Jejunum (tissue), 1 donor: ENCODE measurements around a stretch of chr14.

GRCh38 chr14:102227509-102227961 lies 77.4 kb downstream of the MOK start:
- PRO-cap, result no peak

GRCh38 chr14:102362457-102362773 lies 275 bp downstream of the CINP start:
- PRO-cap, result no peak

DNA sequence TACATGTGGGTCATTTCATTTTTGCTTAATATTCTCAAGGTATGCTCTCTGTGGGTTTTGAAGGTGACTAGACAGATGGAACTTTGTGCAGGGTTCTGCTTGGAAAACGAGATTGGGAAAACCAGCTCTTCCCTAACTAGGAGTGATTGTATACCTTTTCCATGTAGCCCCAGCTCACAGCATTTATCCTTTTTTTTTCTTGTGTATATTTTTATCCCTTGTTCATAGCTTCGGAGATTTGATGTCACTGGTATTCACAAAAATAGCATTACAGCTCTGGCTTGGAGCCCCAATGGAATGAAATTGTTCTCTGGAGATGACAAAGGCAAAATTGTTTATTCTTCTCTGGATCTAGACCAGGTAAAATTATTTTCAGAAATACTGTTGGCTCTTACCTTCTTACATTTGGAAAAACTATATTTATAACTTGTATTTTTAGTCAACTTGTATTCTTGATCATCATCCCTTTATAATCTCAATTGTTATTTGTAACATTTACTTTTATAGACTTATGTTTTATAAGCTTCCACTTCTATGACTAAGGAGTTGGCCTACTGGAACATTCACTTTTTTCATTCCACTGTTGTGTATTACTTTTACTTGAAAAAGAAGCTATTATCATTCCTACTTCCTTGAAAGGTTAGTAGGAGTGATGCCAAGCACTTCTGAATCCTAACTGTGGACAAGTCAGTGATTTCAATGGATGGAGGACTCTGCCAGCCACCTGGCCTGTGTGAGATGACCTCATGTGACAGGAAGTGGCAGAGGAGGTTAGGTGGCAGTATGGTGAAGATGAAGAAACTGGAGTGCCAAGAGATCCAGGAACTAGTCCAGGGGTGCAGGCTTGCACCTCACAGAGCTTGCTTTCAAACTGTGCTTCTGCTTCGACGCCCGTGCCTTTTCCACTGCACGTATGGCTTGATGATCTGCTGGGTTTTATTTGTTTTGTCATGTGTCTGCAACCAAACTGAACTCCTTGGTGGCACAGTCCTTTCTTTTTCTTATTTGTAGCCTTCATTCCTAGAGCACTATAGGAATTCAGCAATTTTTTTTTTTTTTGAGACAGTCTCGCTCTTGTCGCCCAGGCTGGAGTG lies 45.9 kb downstream of the TECPR2 start:
- PRO-cap, result no peak

DNA sequence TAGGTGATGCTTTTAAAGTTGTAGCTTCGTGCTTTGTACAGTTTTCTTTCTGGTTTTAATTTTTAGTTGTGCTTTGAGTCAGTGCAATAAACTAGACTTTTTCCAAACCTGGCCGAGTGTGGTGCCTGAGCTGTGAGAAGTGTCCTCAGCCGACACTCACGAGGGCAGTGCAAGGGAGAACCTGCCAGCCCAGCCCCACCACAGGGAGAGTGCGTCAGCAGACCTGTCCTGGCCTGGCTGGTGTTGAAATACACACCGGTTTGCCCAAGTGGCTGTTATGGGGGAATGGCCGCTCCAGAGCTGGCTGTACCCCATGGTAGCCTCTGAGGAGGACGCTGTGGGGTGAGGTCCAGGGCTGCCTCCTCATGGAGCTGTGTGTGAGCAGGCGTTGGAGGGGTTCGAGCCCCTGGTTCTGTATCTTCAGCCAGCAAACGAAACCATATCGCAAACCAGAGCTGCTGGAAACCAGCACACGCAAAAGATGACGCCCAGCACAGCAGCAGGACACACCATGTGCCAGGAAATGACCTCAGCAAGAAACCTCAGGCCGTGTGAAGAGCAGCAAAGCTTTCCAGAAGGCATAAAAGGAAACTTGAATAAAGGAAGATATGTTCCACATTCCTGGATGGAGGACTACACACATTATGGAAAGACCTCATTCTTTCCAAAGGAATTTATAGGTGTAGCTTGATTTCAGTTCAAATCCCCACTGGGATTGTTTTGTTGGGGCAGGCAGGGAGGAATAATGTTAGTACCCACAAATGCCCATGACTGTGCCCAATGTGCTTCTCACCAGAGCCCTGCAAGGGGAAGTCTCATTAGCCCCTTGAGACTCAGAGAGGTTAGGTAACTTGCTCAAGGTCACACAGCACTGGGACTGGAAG lies 9.3 kb downstream of the ANKRD9 start:
- PRO-cap, result no peak

GRCh38 chr14:102504546-102505203 lies 4.9 kb downstream of the ANKRD9 start:
- PRO-cap, result no peak

DNA sequence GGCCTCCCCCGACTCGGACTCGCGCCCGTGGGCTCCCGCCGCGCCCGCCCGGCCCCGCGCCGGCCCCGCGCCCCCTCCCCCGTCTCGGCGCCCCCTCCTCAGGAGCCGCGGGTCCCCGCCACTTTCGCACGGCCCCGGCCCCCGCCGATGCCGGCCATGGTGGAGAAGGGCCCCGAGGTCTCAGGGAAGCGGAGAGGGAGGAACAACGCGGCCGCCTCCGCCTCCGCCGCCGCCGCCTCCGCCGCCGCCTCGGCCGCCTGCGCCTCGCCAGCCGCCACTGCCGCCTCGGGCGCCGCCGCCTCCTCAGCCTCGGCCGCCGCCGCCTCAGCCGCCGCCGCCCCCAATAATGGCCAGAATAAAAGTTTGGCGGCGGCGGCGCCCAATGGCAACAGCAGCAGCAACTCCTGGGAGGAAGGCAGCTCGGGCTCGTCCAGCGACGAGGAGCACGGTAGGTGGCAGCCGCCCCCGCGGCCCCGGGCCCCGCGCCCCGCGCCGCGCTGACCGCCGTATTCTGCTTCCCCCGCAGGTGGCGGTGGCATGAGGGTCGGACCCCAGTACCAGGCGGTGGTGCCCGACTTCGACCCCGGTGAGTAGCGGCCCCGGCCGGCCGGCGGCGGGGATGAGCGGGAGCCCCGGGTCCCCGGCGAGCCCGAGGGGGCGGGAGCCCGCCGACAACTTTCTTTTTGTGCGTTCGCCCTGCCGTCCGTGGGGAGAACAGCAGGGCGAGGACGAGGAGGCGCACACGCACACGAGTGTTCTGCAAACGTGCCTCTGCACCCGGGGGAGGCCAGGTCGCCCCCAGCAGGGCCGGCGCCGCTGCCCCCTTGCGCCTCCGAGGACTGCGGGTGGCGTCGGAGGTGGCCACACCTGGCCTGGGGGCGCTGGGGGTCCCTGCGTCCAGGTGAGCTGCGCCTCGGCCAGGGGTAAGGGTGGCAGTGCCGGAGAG lies 564 bp downstream of the RCOR1 start:
- PRO-cap, result bidirectional peak, plus-strand start at position 433 of the sequence, minus-strand start at position 279 of the sequence; bidirectional peak, plus-strand start at position 711 of the sequence, minus-strand start at position 685 of the sequence

DNA sequence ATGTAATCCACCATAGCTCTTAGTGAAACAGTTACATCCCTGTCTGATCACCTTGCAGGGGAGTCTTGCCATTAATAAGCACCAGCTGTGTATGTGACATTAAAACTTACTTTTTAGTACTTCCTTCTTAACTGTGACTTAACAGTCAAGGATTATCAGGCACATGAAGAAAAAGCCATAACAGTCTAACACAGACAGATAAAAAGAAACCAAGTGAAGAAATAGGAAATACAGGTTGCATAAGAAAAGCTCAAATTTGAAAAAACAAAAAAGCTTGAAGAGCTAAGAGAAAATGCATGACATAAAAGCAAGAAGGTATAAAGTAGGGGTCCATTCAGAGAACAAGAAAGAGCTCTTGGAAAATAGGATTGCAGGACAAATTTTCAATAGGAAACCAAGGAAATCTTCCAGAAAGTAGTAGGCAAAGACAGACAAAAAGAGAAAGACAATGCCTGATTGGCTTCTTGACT lies 53.7 kb downstream of the RCOR1 start:
- PRO-cap, result no peak

DNA sequence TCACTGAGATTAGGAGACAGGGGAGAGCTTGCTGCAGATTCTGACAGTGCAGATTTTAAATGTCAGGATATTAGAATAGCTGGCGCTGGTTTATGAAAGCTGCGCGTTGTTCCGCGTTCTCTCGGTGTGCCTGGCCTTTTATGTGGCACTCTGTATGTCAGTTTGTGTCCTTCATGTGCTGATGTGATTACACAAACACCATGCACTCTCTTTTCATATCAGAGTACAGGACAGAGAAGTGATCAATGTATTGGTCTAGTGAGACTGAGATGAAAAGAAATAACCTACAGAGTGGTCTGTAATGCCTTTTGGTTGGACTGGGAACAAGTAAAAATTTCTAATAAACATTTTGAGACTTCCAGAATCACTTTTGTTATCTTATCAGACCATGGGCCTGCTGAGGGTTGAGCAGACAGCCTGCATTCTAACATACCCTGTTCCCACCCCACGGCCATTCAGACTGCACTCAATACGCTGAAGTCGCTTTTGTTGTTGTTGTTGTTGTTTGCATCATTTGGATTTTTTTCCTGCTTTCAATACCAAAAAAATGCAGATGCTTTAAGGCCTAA lies 49.7 kb upstream of the TRAF3 start:
- PRO-cap, result no peak

DNA sequence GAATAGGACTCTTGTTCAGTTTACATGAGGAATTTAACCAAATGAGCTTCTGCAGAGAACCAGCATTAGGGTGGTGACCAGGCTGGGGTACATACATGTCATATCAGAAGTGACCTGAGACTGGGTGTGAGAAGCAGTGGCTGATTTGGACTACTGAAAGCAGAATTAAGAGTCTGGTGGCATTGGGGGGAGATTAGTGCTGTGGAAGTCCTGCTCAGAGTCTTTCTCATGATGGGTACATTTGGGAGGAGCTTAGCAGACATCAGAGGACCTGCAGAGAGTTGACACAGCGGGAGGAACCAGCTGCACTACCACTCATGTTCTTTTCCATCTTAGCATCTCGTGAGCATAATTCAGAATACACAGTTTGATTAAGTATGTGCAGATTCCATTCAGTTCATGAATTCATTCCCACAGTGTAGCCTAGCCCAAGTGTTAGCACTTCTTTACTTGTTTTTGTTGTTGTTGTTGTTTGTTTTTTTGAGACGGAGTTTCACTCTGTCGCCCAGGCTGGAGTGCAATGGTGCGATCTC lies 21.8 kb downstream of the TRAF3 start:
- PRO-cap, result no peak

DNA sequence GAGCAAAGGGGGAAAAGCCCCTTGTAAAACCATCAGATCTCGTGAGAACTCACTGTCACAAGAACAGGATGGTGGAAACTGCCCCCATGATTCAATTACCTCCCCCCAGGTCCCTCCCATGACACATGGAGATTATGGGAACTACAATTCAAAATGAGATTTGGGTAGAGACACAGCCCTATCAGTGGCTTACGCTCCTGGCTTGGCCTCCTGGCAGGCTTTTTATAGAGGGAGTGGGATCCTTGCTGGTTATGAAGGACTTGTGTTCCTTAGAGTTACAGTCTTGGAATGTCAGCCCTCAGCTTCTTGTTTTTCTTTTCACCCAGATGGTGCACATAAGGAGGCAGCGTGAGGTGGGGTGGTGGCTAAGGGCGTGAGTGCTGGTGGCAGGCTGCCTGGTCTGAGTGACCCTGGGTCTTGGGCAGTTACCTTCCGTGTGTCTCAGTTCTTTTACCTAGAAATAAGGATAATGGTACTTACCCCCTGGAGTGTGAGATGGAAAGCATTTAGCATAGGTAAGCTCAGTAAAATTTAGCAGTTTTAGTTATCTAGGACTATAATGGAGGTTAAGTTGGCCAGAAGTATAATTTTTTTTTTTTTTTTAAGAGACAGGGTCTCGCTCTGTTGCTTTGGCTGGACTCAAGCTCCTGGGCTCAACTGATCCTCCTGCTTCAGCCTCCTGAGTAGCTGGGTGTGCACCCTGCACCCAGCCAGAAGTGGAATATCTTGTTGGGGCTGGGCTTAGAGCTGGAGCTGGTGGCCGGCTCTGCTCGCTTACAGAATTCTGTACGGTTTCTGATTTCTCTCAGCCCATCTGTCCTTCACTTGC lies 26.0 kb downstream of the TRAF3 start:
- PRO-cap, result no peak

DNA sequence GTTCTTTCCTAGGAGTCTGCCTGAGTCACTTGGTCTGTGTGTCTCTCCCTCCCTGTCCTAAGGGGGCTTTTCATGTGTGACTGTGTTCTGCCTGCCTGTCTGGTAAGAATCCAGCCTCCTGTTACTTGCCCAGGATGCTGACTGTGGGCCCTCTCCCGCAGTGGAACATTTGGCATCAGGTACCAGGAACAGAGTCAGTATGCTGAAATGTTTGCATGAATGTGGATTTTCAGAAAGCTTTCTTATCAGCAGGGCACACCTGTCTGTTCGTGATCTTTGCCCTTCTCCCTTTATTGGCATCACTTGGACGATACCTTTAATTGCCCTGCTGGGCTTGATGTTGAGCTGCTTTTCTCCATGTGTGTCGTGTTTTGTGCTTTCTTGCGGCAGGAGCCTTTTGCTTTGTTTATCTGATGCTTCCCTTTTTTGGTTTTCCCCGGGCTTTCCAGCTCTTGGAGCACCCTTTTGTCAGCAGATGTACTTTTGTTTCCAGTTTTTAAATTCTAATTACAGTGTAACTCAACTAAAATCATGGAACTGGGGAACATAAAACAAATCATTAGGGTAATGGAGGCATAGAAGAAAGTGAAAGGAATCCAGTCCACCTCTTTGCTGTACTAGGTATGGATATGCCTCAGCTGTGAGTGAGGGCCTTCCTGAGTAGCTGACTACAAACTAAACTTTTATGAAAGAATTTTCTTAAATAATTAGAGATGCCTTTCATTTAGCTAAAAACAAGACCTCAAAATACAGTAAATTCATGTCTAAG lies 72.5 kb downstream of the TRAF3 start:
- PRO-cap, result bidirectional peak, plus-strand start at position 319 of the sequence, minus-strand start at position 196 of the sequence

- PRO-cap, result no peak
Observed at GRCh38 chr14:102893413-102894256, 28.8 kb upstream of the AMN start.

DNA sequence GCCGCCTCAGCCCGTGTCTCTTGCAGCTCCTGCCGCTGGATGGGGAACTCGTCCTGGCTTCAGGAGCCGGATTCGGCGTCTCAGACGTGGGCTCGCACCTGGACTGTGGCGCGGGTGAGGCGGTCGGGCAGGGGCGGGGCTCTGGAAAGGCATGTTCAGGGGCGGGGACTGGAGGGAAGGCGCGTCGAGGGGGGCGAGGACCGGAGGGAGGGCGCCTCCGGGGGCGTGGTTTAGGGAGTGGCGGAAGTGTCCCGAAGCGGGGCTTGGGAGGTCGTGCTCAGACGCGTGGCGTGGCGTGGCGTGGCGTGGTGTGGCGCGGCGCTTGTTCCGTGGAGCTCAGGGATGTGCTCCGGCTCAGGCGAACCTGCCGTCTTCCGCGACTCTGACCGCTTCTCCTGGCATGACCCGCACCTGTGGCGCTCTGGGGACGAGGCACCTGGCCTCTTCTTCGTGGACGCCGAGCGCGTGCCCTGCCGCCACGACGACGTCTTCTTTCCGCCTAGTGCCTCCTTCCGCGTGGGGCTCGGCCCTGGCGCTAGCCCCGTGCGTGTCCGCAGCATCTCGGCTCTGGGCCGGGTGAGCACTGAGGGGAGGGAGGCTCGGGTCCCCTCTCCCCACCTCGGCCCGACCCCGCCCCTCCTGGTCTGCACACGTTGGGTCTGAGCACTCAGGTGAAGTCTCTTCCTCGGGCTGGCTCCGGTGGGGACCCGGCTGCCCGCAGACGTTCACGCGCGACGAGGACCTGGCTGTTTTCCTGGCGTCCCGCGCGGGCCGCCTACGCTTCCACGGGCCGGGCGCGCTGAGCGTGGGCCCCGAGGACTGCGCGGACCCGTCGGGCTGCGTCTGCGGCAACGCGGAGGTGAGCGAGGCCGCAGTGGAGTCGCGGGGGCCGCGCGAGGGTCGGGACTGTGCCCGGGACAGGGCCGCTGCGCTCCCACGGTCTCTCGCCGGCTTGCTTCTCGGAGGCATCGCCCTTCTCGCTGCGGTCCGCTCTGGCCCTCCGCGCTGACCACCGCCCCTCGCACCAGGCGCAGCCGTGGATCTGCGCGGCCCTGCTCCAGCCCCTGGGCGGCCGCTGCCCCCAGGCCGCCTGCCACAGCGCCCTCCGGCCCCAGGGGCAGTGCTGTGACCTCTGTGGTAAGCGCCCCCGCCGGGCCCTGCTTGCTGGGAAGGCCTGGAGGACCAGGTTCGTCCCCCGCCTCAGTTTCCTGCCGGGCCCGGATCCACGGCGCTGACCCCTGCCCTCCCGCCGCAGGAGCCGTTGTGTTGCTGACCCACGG lies 6.4 kb downstream of the AMN start:
- PRO-cap, result bidirectional peak, plus-strand start at position 280 of the sequence, minus-strand start at position 107 of the sequence

DNA sequence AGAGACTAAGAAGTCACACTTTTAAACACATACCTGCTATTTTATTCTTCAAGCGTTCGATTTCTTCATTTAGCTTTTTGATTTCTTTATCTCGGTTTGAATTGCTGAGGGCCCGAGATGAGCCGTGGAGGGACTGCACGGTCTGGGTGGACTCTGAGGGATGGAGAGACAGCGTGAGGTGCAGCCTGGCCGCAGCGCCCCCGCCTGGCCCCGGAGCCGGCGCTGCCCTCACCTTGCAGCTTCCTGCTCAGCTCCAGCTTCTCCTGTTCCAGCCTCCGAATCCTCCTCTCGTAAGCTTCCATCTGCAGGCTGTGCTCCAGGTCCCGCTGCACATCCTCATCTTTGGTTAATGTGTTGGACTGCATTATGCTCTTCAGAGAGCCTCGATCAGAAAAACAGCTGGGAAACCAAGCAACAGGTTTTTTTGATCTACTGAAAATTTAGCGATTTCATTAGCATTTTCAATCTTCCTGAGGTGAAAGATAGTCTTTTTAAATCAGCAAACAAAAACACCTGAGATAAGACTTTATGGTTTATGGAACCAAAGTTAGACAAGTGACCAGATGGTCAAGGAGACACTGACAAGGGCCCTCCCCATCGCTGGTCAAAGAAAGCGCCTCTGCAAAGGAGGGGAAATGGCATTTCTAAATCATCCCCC lies 53.3 kb downstream of the AMN start:
- PRO-cap, result no peak

- PRO-cap, result bidirectional peak, plus-strand start at chr14:103056788, minus-strand start at chr14:103056564
Observed at GRCh38 chr14:103056208-103056890, 1.0 kb downstream of the CDC42BPB start.

DNA sequence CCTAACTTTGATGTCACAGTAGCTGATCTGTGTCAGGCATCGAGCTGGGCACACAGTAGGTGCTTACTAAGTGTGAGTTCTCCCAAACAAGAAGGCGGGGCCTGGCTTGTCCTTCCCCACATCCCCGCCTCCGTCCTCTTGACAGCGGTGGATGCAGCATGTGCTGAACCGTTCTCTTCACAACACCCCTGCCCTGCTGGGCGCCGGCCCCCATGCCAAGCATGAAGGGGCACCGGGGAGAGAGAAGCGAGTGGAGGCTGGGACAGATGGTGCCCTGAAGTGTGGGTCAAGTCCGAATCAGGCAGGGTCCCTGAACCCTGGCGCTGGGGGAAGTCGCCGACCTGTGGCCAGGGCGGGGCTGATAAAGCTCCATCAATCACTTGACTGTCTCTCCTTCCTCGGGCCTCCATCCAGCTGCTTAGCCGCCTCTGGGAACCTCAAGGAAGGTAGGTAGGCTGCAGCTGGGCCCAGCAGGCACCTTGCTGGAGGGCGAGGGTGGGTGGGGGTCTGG lies 4.0 kb downstream of the EXOC3L4 start:
- PRO-cap, result unidirectional peak, plus-strand start at position 387 of the sequence

DNA sequence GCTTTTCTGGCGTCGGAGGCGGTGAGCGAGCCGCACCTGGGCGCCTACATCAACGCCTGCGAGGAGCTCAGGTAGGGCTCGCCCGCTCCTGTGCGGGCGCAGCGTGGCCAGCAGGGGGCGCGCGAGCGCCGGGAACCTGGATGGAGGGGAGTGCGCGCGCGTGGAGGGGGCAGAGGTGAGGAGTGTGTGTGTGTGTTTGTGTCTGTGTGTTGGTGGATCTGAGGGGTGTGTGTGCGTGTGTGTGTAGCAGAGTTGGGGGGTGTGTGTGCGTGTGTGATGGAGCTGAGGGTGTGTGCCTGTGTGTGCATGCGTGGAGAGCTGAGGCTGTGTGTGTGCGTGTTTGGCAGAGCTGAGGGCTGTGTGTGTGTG lies 10.5 kb downstream of the EXOC3L4 start:
- PRO-cap, result bidirectional peak, plus-strand start at position 55 of the sequence, minus-strand start at position 54 of the sequence

GRCh38 chr14:103114860-103115540 lies 8.3 kb upstream of the TNFAIP2 start:
- PRO-cap, result no peak

DNA sequence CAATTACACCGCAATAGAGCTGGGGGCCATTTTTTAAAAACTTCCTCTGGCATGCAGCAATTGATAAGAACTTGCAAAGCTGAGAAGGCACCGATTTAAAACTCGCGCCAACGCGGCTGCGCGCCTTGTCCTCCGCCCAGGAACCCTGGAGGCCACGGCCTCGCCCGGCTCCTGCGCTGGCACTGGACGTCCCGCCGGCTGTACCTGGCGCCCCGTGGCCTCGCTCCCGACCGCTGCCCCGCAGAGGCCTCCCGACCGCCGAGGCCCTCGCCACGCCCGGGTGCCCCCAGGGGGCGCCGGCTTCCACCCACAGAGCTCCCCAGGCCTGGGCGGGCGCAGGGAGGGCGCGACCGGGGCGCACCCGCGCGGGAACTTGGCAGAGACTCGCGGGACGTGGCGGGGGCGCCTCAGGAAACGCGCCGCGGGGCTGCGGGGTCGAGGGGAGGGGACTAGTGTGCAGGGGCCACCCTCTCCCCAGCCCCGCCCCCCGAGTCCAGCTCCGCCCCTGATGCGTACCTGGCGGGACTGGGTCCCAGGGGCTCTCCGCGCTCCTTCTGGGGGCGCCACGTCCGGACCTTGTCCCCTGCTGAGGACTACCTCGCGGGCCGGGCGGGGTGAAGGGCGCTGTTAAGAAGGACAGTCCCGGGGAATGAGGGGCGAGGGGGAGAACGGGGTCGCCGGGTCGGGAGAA lies 65.7 kb downstream of the TNFAIP2 start:
- PRO-cap, result no peak

- PRO-cap, result no peak
Observed at GRCh38 chr14:103189505-103189791, 66.2 kb downstream of the TNFAIP2 start.